Vein endothelial cell (primary cell): ENCODE data around the gene DIDO1.

DNA sequence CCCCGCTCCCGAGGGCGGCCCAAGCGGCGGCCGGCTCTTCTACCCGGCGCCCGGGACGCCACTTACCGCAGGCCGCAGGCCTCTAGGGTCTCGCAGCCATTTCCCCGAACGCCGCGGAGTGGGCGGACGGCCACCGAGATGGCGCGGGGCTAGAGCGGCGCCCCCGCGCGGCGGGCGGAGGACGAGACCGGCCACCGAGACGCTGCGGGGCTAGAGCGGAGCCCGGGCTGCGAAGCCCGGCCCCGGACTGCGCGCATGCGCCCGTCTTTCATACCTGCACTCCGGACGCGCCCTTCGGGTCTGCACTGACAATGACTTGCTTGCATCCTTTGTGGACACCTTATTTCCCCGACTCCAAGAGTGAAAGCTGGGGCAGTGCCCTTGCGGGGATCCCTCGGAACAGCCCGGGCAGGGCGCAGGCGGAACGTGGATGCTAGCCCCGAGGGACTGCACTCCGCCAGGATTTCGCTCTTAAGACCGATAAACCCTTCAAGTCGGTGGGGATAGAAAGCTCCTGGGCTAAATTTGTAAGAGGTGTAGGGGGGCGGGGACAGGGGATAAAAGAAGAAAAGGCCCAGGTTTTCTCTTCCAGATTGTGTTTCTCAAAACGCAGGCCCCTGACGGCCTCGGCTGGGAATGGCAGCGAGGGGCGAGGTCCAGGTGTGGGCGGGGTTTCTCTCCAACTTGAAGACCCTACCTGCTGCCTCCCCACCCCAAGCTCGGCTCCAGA lies at the start of gene DIDO1:
TSS of gene DIDO1 (minus strand) at position 140 of the 730 bp plus-strand sequence.
- CAGE, long polyA plus RNA = no peak

- CAGE, long polyA plus RNA = no peak
Observed at GRCh38 chr20:62939174-62939617, 1.2 kb downstream of the GID8 start.

DNA sequence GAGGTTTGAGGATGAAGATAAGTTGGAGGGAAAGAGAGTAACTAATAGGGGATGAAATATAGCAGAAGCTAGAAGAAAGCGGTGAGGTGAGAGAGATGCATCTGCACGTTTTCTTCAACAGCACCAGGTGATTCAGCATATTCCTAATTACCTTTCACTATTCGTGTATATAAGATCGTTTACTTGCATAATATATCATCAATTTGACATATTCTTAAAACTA lies 5.9 kb upstream of the SLC17A9 start:
- CAGE, long polyA plus RNA = no peak

DNA sequence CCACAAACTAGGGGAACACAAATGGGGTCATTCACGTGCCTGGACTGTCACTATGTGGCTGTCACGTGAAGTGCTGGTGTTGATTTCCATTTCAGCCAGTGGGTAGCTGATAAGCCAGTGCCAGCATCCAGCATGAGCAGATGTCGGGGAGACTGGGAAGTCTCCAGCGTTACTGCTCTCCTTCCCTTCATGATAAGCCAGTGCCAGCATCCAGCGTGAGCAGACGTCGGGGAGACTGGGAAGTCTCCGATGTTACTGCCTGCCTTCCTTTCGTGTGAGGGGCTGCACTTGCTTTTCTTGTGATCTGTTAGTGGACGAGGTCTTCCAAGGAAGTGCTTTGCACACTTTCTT lies 5.5 kb upstream of the SLC17A9 start:
- CAGE, long polyA plus RNA = no peak

DNA sequence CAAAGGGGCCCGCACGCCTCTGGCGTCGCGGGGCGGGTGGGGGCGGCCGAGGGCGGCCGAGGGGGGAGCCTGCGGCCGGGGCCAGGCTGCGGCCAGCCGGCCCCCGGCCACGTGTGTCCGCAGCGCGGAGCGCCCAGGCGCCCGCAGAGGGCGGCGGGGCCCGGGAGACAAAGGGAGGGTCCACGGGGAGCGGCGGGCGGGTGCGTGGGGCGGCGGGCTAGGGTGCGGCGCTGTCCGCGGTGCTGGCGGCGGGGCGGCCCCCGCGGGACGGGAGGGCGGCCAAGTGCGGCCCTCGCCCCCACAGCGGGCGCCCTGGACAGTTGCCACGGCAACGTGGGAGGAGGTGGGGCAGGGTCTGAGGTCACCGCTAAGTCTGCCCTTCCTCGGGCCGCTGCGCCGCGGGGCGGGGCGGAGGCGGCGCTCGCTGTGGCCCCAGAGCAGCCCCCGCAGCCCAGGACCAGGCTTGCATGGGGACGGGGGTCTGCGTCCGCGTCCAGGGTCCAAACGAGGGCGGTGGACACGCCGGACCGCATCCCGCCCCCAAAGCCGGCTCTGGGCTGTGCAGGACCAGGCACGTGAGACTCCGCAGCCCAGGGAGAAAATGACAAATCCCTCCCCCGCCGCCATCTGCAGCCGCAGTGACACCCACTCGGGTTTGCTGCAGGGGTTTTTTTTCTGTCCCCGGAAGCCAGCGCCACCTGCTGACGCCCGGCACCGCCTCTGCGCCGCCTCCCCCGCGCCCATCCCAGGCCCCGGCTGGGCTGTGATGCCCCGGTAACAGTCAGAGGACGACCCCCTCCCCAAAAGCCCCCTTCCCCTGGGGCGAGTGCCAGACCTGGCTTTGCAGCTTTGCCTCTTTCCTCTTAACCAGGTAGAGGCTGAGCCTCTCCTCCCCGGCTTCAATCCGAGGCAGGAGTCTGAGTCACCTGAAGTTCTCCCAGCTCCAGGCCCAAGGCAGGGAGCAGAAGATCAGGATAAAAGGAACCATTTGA lies 36.9 kb downstream of the YTHDF1 start:
- CAGE, long polyA plus RNA = no peak

GRCh38 chr20:63206670-63207300 lies 9.1 kb downstream of the YTHDF1 start:
- CAGE, long polyA plus RNA = no peak

GRCh38 chr20:63283797-63284088 lies 9.2 kb upstream of the COL20A1 start:
- CAGE, long polyA plus RNA = no peak

GRCh38 chr20:63352312-63352760 lies 8.8 kb downstream of the CHRNA4 start:
- CAGE, long polyA plus RNA = no peak

DNA sequence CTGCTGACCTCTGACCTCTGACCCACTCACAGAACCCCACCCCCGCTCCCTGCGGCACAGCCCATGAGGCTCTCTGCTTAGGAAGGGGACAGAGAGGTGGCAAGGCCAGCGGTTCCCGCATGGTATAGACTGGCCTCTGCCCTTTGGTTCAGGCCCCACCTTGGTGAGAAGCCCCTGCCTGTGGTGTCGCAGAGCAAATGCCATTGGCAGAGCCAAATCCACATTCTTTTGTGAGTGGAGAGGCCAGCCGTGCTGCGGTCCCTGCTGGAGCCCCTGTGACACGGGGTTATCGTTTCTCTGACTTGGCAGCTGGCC lies 2.1 kb upstream of the CHRNA4 start:
- CAGE, long polyA plus RNA = no peak

- CAGE, long polyA plus RNA = no peak
Observed at GRCh38 chr20:63379981-63380408, 18.8 kb upstream of the CHRNA4 start.

GRCh38 chr20:63409860-63410191 lies 48.7 kb upstream of the CHRNA4 start:
- CAGE, long polyA plus RNA = no peak

GRCh38 chr20:63432592-63432992 lies 39.9 kb downstream of the KCNQ2 start:
- CAGE, long polyA plus RNA = no peak

DNA sequence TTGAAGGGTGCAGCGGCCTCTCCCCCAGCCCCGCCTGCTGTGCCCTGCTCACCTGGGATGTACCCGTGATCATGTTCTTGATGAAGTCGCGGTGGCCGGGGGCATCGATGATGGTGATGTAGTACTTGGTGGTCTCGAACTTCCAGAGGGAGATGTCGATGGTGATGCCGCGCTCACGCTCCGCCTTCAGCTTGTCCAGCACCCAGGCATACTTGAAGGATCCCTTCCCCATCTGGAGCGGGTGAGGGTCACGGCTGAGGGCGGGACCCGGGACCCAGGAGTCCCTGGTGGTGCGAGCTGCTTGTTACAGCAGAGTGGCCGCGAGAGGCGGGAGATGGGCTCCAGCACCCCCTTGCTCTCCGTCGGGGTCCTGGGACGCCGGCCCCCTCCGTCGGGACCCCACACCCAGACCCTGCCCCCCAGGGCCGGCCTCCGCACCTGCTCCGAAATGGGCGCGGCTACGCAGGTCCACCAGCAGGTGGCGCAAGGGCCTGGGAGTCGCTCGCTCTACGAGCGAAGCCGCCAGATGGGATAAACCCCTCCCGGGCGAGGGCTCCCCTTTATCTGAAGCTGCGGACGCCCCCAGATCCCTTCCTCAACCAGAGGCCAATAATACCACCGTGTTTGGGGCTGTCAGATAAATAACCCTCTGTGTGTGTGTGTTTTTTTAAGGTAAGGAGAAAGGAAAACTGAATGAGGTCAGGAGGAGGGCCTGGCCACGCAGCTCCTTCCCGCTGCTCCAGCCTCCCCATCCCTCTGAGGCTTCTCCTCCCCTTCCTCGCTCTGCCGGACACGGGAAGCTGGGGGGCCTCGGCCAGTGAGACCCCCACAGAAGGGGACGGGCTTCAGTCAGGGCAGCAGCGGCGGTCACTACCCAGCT lies 2.8 kb downstream of the EEF1A2 start:
- CAGE, long polyA plus RNA = no peak

GRCh38 chr20:63497445-63497868 lies 1.4 kb downstream of the EEF1A2 start:
- CAGE, long polyA plus RNA = no peak

DNA sequence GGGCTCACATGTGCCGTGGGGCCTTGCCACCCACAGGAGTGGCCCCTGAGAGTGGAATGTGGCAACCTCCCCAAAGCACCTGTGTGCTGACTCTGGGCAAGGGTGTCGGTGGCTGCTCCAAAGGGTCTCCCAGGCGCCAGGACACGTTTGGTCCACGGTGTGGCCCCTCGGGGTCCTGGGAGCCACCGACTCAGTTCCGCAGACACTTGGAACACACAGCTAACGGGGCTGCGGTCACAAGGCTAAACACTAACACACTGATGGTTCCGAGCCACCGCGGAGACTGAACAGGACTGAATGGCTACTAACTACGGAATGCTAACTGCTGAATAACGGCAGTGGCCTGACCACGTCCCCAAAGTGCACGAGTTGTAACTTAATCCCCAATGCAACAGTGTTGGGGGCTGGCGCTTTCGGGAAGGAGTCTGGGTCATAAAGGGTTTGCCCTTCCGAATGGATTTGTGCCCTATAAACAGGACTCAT lies 2.0 kb upstream of the EEF1A2 start:
- CAGE, long polyA plus RNA = no peak

DNA sequence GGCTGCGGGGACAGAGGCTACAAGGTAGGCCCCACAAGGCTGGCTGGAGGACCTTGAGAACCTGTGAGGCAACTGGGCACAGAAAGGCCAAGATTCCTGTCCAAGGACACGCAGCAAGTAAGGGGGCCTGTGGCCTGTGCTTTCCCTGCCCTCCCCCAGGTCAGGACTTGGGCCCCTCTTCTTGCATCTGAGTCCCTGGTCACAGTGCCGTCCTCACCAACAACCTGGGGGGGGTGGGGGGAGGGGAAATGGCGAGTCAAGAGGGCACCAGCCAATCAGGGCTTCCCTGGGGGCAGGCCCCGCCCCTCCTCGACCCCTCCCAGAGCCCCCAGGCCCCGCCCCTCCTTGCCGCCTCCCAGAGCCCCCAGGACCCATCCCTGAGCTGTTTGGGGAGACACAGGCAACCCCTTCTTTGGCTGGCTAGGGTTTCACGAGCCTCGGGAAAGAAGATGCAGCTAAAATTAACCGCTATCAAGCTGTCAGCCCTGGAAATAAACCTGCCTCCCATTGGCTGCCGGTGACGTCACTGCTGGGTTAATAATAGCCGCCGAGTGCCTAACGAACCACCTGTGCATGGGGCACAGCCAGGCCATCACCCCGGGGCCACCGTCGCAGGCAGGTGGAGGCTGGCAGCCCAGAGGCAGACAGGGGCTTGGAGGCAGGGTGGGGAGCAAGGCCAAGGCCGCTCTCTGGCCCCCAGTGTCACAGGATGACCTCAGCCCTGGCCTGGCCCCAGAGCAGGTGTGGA lies 3.0 kb upstream of the EEF1A2 start:
- CAGE, long polyA plus RNA = no peak

DNA sequence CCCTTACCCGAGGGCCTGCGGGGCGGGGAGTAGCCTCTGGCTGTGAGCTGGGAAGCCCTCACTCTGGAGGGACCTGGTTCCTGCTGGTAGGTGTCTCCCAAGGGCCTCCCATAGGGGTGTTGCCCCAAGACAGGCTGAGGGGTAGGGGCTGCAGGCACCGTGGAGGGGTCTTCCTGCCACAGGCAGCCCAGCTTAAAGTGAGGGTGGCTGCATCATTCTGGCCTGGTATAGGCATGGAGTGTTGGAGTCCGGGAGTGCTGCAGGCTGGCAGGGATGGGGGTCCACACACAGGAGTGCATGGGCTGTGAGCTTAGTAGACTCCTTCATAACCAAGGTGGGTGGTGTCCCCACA lies 1.9 kb downstream of the PPDPF start:
- CAGE, long polyA plus RNA = no peak

DNA sequence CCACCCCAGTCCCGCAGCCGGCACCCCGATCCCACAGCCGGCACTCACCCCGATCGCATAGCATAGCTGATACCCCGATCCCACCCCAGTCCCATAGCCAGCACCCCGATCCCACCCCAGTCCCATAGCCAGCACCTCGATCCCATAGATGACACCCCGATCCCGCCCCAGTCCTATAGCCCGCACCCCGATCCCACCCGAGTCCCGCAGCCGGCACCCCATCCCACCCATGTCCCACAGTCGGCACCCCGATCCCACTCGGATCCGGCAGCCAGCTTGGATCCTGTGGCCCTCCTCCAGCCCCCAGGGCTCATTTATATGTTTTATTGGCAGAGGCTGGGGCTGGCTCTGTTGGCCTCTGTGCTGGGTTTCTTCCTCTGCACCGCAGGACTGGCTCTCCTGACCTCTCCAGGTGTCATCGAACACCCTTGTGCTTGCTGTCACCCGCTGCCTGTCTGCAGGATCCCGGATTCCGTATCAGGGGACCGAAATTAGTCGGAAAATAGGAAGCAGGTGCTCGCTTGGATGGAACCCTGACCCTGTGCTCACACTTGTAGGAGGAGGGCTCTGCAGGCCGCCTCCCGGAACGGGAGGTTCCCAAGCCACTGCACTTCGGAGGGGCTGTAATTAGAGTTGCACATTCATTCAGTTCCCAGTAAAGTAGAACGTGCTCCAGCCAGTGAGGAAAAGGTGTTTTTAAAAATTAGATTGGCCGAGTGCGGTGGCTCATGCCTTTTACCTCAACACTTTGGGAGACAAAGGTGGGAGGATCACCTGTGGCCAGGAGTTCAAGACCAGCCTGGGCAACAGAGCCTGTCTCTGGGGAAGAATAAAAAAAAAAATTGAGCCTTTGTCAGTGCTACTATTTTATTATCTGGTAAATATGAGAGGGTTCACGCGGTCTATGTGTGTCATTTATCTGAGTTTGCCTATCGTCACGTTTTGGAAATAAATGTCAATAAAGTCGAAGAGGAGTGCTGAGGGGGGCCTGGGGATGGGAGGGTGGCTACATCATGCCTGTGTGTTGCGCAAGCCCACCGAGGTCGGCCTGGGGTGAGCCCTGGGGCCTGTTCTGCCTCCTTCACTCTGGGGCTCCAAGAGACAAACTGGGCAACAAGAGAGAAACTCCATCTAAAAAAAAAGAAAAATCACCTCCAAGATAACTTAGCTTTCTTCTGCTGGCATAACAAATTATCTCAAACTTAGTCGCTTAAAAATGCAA lies 1.4 kb upstream of the GMEB2 start:
- CAGE, long polyA plus RNA = no peak

DNA sequence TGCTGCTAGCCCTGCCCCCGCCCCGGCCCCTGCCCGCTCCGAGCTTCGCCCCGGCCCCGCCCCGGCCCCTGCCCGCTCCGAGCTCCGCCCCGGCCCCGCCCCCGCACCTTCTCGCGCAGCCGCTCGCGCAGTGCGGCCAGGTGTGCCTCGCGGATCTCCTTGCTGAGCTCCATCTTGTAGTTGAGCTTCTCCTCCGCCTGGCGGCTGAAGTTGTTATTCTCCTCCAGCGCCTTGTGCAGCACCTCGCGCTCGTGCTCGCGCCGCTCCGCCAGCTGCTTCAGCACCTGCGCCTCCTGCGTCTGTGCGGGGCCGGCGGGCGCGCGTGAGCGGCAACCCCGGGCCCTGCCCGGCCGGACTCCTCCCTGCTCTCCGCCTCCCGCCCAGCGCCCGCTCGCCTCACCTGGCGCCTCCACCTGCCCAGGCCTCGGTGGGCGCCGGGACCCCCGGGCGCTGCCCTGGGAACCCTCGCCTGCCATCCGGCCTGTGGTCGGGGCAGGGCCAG lies 11.2 kb downstream of the STMN3 start:
- CAGE, long polyA plus RNA = no peak

GRCh38 chr20:63688953-63689210 lies 7.6 kb upstream of the TNFRSF6B start:
- CAGE, long polyA plus RNA = no peak